ENCODE measurements around a stretch of chr9.

- RRBS = no CpG with 5 or more reads among the region's 9 CpGs
CAGE:
- cytosol, long polyA plus RNA = no peak
- long polyA plus RNA = no peak
- nucleus, long polyA plus RNA = no peak
These were observed 27.5 kb downstream of the PHF2 start for GRCh38 chr9:93603671-93604464.

- RRBS = no CpG with 5 or more reads among the region's 14 CpGs
CAGE:
- cytosol, long polyA plus RNA = no peak
- long polyA plus RNA = no peak
- nucleus, long polyA plus RNA = no peak
These were observed 3.0 kb upstream of the BARX1 start for GRCh38 chr9:93958250-93958449.

- RRBS = no CpG with 5 or more reads among the region's 16 CpGs
CAGE:
- cytosol, long polyA plus RNA = no peak
- long polyA plus RNA = no peak
- nucleus, long polyA plus RNA = no peak
These were observed 35.0 kb downstream of the PTPDC1 start for GRCh38 chr9:94119330-94119696.

- RRBS = no CpG with 5 or more reads among the region's 8 CpGs
CAGE:
- cytosol, long polyA plus RNA = no peak
- long polyA plus RNA = no peak
- nucleus, long polyA plus RNA = no peak
These were observed 77.5 kb upstream of the ZNF169 start for GRCh38 chr9:94181338-94182232.

DNA sequence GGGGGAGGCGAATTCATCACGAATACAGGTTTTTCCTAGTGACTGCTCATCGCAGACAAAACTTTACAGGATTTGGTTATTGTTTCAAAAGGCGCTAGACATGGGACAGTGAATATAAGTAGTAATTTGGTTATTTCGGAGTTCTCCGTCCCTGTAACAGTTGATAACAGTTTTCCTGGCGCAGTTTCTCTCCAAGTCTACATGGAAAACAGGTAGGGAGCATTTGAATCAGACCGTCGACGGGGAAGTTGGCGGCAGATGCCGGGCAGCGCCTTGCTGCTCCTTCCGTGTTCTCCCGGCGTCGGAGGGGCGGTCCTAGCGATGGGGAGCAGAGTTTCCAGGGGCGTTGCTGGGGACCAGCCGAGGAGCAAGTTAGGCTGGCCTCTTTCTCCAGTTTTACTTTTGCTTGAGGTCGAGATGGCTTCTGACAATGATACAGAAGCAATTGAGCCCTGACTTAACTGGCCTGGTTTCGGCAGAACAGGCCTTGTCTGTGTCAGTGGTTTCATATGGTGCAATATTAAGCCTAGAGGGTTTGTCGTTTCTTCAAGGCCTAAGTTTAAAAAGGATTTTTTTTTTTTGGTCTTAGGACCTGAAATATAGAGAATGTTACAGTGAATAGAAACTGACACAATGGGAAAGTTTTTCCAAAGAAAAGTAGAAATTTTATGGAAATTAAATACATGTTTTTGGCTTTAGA, 835 bp downstream of the MFSD14B start:
- RRBS = no CpG with 5 or more reads among the region's 24 CpGs
CAGE:
- cytosol, long polyA plus RNA = no peak
- long polyA plus RNA = no peak
- nucleus, long polyA plus RNA = no peak

- RRBS = no CpG with 5 or more reads among the region's 8 CpGs
CAGE:
- cytosol, long polyA plus RNA = no peak
- long polyA plus RNA = no peak
- nucleus, long polyA plus RNA = no peak
These were observed 63.8 kb downstream of the MFSD14B start for GRCh38 chr9:94438043-94438721.

- RRBS = no CpG with 5 or more reads among the region's 4 CpGs
CAGE:
- cytosol, long polyA plus RNA = no peak
- long polyA plus RNA = no peak
- nucleus, long polyA plus RNA = no peak
These were observed 90.3 kb downstream of the MFSD14B start for GRCh38 chr9:94464588-94465176.

DNA sequence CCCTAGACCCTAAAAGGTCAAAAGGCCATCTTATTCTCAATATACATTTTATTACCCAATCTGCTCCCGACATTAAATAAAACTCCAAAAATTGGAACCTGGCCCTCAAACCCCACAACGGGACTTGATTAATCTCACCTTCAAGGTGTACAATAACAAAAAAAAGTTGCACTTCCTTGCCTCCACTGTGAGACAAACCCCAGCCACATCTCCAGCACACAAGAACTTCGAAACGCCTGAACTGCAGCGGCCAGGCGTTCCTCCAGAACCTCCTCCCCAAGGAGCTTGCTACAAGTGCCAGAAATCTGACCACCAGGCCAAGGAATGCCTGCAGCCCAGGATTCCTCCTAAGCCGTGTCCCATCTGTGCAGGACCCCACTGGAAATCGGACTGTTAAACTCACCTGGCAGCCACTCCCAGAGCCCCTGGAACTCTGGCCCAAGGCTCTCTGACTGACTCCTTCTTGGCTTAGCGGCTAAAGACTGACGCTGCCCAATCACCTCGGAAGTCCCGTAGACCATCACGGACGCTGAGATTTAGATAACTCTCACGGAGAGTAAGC, 51.7 kb downstream of the FBP2 start:
- RRBS = no CpG with 5 or more reads among the region's 15 CpGs
CAGE:
- cytosol, long polyA plus RNA = no peak
- long polyA plus RNA = no peak
- nucleus, long polyA plus RNA = no peak

GRCh38 chr9:94553885-94554337, 39.7 kb downstream of the FBP2 start:
- RRBS = no CpG with 5 or more reads among the region's 17 CpGs
CAGE:
- cytosol, long polyA plus RNA = no peak
- long polyA plus RNA = no peak
- nucleus, long polyA plus RNA = no peak

DNA sequence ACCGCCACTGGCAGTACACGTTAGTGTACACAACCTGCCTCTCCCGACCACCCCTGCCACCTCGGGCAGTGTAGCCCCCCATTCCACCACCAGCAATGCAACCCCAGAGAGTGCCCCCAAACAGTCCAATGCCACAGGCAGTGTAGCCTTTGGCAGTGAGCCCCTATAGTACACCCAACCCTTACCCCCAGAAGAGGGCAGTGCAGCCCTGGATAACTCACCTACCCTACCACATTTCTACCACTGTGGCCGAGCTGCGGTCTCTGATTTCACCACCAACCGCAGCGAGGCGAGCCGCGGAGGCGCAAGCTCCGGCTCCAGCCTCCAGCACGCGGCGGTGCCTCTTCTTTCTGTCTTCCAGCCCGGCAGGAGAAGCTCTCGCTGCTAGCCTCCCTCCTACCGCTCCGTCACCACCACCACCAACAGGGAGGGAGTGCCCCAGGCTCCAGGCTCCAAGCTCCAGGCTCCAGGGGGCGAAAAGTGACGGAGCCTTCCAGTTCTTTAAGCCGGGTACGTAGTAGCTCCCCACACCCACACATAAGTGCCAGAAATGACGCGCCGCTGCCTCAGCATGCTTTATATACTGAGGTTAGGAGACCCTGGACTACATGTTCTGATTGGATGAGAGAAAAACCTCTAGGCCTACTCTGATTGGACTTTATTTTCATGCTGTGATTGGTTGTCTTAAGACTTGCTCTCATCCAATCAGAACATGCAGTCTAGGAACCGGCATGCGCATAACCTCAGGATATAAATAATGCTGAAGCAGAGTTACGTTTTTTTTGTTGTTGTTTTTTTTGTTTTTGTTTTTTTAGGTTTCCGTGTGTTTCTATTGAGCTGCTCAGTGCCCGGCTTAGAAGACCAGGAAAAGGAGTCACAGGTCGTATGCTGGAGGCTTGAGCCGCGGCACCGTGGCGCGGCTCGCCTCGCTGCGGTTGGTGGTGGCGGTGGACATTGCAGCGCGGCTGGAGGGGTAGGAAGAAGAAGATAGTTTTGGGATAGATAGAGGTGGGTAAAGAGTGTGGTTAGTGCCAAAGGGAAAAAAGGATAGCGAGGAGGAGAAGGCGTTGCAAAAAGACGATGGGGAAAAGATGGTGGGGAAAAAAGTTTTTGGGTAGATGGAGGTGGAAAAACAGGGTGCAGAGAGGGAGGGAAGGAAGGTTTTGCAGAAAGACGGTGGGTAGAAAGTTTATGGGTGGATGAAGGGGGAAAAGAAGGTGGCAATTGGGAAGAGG, 38.9 kb downstream of the FBP2 start:
- RRBS = 1% methylated on average over 5 of the region's 48 CpGs
CAGE:
- cytosol, long polyA plus RNA = start-site peak on the plus strand centred at position 750 of the sequence, 39 bp wide, 218 reads; start-site peak on the plus strand centred at position 852 of the sequence, 25 bp wide, 33 reads; start-site peak on the plus strand centred at position 963 of the sequence, 45 bp wide, 20 reads
- long polyA plus RNA = start-site peak on the minus strand centred at position 559 of the sequence, 113 bp wide, 10 and 6 reads in 2 replicates; start-site peak on the plus strand centred at position 745 of the sequence, 49 bp wide, 217 and 268 reads in 2 replicates; start-site peak on the plus strand centred at position 957 of the sequence, 56 bp wide, 28 and 16 reads in 2 replicates
- nucleus, long polyA plus RNA = start-site peak on the plus strand centred at position 745 of the sequence, 49 bp wide, 370 reads; start-site peak on the plus strand centred at position 860 of the sequence, 41 bp wide, 52 reads; start-site peak on the plus strand centred at position 969 of the sequence, 23 bp wide, 21 reads

DNA sequence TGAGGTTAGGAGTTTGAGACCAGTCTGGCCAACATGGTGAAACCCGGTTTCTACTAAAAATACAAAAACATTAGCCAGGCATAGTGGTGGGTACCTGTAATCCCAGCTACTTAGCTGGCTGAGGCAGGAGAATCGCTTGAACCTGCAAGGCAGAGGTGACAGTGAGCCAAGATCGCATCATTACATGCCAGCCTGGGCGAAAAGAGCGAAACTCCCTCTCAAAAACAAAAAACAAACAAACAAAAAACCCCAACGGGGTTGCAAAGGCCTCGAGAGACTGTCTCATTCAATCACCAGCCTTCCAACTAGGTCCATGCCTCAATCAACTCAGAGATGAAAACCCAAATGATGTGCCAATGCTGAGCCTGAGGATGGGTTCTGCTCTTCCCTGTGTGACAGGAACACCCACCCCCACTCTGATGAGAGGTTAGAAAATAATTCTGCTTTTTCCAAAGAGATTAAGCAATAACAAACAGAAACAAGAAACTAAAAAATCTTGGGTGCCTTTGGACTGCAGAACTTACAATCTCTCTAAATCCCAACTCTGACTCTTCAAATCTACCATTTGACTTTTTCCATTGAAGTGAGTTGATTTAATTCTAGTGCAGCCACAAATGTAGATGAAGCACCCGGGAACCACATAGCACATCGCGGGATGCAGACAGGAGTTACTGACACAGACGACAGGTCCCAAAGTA, 25.4 kb upstream of the FBP1 start:
- RRBS = no CpG with 5 or more reads among the region's 11 CpGs
CAGE:
- cytosol, long polyA plus RNA = no peak
- long polyA plus RNA = no peak
- nucleus, long polyA plus RNA = no peak

GRCh38 chr9:94734142-94734367, 7.6 kb downstream of the AOPEP start:
- RRBS = no CpG with 5 or more reads among the region's 4 CpGs
CAGE:
- cytosol, long polyA plus RNA = no peak
- long polyA plus RNA = no peak
- nucleus, long polyA plus RNA = no peak

DNA sequence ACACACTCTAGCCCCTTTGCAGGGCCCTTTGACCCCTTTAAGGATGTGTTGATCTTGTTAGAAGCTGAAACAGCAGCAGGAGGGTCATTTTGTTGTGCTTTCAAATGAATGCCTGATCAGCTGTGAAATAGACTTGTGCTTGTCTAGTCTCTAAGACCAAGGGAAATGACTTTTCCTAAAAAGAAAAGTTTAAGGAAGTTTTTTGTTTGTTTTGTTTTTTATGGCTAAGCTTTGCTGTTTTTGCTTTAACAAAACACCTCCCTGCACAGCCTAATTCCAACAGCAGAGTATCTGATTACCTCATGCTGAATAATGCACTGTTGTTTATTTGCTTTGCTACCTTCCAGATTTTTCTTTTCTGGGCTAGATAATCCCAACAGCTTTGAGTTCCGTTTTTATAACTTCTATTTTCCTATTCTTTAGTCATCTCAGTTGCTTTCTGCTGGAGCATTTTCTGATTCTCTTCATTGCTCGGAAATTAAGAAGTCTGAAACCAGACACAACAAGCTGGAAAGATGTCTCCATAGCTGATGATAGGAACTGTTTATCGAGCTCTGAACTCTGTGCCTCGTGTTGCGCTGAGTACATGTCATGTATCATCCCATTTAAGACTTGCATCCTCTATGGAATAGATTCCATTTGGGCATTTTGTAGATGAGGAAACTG, 95.8 kb downstream of the AOPEP start:
- RRBS = no CpG with 5 or more reads among the region's 5 CpGs
CAGE:
- cytosol, long polyA plus RNA = no peak
- long polyA plus RNA = no peak
- nucleus, long polyA plus RNA = no peak

DNA sequence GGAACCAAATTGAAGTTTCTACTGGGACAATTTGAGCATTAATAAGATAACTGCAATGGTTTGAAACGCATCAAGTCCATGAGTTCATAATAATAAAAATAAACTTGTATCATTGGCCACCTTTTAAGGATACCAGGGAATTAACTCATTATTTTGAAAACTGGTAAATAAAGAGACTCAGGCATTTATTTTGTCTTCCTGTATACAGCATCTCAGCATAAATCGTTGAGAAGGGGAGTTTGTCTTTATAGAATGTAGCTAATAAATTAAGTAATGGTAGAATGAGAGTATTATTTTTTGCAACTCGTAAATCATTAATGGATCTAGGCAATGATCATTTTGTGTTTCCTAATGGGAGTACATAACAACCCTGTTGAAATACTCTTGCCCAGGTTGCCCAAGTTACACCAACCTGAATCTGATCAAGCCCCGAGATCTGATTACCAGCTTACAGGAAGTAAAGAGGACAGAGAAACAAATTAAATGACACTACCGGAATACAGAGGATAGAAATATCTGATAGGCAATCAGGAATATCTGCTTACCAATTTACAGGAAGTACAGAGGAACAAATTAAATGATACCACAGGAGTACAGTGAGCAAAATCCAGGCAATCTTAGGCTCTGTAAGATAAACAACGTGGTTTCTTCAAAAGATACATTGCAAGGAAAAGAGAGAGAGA, 107.3 kb downstream of the AOPEP start:
- RRBS = no CpG with 5 or more reads among the region's 6 CpGs
CAGE:
- cytosol, long polyA plus RNA = no peak
- long polyA plus RNA = no peak
- nucleus, long polyA plus RNA = no peak

- RRBS = no CpG with 5 or more reads among the region's 6 CpGs
CAGE:
- cytosol, long polyA plus RNA = no peak
- long polyA plus RNA = no peak
- nucleus, long polyA plus RNA = no peak
These were observed 120.1 kb downstream of the AOPEP start for GRCh38 chr9:94846435-94847111.

- RRBS = no CpG with 5 or more reads among the region's 17 CpGs
CAGE:
- cytosol, long polyA plus RNA = no peak
- long polyA plus RNA = no peak
- nucleus, long polyA plus RNA = no peak
These were observed 203.0 kb downstream of the AOPEP start for GRCh38 chr9:94929284-94930015.

- RRBS = no CpG with 5 or more reads among the region's 16 CpGs
CAGE:
- cytosol, long polyA plus RNA = no peak
- long polyA plus RNA = no peak
- nucleus, long polyA plus RNA = no peak
These were observed 257.2 kb downstream of the AOPEP start for GRCh38 chr9:94983590-94984233.

- RRBS = no CpG with 5 or more reads among the region's 8 CpGs
CAGE:
- cytosol, long polyA plus RNA = no peak
- long polyA plus RNA = no peak
- nucleus, long polyA plus RNA = no peak
These were observed 293.5 kb downstream of the AOPEP start for GRCh38 chr9:95019646-95020750.

- RRBS = no CpG with 5 or more reads among the region's 4 CpGs
CAGE:
- cytosol, long polyA plus RNA = no peak
- long polyA plus RNA = no peak
- nucleus, long polyA plus RNA = no peak
These were observed 262.3 kb downstream of the FANCC start for GRCh38 chr9:95055131-95055651.

GRCh38 chr9:95065089-95065664, 252.3 kb downstream of the FANCC start:
- RRBS = no CpG with 5 or more reads among the region's 12 CpGs
CAGE:
- cytosol, long polyA plus RNA = no peak
- long polyA plus RNA = no peak
- nucleus, long polyA plus RNA = no peak